Measurements from ENCODE around the genes PITPNA, SLC43A2 and SERPINF2.

- CAGE, long polyA plus RNA = no peak
- RRBS = no CpG with 5 or more reads among the region's 11 CpGs
Observed at GRCh38 chr17:1142493-1142786, 37.3 kb downstream of the ABR start.

DNA sequence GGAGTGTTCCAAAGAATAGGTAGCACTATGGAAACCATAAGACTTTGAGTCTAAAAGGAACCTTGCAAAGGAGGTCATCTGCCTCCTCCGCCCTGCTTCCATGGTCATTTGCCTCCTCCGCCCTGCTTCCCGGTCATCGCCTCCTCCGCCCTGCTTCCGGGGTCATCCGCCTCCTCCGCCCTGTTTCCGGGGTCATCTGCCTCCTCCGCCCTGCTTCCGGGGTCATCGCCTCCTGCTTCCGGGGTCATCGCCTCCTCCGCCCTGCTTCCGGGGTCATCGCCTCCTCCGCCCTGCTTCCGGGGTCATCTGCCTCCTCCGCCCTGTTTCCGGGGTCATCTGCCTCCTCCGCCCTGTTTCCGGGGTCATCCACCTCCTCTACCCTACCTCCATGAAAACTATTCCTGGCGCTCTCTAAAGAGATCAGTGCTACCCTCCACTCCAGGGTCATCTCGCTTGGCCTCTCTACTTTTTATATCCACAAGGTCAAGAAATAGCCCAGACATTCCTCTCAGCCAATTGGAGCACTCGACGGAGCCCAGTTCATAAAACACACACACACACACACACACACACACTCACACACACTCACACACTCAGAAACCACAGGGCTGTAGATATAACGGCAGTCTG, 44.8 kb downstream of the TRARG1 start:
- CAGE, long polyA plus RNA = no peak
- RRBS = no CpG with 5 or more reads among the region's 28 CpGs

GRCh38 chr17:1484409-1485657, 7.7 kb downstream of the MYO1C start:
- CAGE, long polyA plus RNA = no peak
- RRBS = 19% methylated on average over 49 of the region's 66 CpGs

- CAGE, long polyA plus RNA = start-site peak on the minus strand at chr17:1491610-1491715, 227 and 151 reads in 2 replicates
- RRBS = 16% methylated on average over 55 of the region's 104 CpGs
Observed at GRCh38 chr17:1491472-1492495, 702 bp downstream of the MYO1C start.

DNA sequence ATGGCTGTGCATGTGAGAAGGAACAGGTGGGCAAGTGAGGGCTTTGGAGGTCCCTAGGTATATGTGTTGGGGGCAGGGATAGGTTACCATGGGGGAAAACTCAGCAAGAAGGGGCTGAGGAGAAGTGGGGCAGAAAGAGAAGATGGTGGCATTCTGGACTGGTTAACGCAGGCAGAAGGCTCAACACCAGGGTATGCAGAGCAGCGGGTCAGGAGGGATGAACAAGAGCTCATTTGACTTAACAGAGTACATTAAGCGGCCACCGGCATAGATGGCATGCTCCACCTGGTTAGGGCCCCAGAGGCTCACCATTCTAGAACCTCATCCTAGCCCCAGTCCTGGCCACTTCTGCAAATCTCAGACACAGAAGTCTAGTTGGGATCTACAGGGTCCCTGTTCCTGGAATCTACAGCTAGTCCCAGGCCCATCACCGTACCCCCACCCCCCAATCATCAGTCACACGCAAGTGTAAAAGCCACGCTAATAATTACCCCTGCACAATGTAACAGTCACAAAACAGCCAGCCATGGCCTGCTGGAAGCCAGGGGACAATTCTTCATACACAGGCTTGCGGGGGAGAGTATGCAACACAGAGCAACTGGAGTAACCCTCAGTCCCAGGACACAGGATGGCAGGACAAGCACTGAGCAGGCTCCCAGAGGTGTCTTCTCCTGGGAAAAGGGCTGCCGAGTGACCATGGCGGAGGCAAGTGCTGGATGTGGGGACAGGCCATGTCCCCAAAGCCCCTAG, 1.8 kb upstream of the MYO1C start:
- CAGE, long polyA plus RNA = no peak
- RRBS = no CpG with 5 or more reads among the region's 10 CpGs

- CAGE, long polyA plus RNA = no peak
- RRBS = no CpG with 5 or more reads among the region's 4 CpGs
Observed at GRCh38 chr17:1520625-1520911, 4.2 kb upstream of the INPP5K start.

GRCh38 chr17:1555682-1556460, 6.7 kb downstream of the PITPNA start:
- CAGE, long polyA plus RNA = no peak
- RRBS = no CpG with 5 or more reads among the region's 15 CpGs

GRCh38 chr17:1562181-1563082, at the start of gene PITPNA:
Gene PITPNA, minus strand, starts transcription at chr17:1562792.
- CAGE, long polyA plus RNA = no peak
- RRBS = 2% methylated on average over 58 of the region's 126 CpGs

- CAGE, long polyA plus RNA = no peak
- RRBS = no CpG with 5 or more reads among the region's 25 CpGs
Observed at GRCh38 chr17:1570999-1571759, 8.6 kb upstream of the PITPNA start.

DNA sequence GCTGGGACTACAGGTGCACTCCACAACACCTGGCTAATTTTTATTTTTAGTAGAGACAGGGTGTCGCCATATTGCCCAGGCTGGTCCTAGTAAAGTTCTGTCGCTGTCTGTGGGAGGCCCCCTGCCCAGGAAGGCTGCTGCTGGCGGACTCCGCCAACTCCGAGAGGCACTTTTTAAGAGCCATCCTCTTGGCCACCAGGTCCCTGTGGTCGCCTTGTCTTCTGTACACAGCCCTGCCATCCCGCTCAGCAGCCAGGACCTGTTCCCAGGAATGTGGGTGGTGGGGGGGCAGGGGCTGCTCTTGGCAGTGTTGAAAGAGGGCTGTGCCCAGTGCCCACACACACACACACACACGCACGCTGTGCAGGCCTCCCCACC, 18.3 kb upstream of the PITPNA start:
- CAGE, long polyA plus RNA = no peak
- RRBS = no CpG with 5 or more reads among the region's 9 CpGs

DNA sequence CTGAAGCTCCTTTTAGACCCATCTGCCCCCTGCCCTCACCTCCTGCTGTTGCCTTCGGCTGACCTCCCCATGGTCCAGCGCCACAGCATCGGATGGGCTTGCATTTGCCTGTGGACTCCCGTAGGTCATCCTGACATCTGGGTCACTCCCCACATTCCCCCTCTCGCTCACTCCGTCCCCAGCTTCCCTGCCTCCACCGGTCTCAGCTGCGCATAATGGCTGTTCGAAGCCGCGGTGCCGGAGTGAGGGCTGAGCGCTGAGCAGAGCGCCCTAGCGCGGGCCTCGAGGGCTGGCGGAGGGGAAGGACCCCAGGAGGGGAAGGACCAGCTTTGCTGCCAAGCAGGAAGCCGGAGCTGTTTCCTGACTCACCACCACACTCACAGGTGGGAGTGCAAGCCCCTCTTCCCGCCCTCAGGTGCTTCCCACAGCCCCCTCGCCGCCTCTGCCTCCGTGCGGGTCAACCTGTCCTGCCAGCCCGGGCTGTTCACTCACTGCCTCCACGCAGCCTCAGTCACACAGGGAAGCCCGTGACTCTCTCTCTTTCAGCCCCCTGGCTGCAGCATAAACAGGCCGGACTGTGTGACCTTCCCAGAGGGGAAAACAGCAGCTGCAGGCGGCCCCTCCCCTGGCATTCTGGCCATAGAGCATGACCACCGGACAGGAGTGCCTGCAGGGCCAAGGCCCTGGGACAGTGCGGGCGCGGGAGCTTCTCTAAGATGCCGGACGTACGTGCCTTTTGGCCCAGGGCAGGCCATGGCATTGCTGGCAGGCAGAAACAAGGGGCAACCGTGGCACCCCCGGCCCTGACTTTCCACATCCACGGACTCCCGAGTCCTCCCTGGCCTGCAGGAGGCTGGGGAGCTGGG, 23.7 kb downstream of the SLC43A2 start:
- CAGE, long polyA plus RNA = no peak
- RRBS = 64% methylated on average over 16 of the region's 40 CpGs

GRCh38 chr17:1626199-1626898, 2.3 kb downstream of the SLC43A2 start:
- CAGE, long polyA plus RNA = no peak
- RRBS = no CpG with 5 or more reads among the region's 7 CpGs

DNA sequence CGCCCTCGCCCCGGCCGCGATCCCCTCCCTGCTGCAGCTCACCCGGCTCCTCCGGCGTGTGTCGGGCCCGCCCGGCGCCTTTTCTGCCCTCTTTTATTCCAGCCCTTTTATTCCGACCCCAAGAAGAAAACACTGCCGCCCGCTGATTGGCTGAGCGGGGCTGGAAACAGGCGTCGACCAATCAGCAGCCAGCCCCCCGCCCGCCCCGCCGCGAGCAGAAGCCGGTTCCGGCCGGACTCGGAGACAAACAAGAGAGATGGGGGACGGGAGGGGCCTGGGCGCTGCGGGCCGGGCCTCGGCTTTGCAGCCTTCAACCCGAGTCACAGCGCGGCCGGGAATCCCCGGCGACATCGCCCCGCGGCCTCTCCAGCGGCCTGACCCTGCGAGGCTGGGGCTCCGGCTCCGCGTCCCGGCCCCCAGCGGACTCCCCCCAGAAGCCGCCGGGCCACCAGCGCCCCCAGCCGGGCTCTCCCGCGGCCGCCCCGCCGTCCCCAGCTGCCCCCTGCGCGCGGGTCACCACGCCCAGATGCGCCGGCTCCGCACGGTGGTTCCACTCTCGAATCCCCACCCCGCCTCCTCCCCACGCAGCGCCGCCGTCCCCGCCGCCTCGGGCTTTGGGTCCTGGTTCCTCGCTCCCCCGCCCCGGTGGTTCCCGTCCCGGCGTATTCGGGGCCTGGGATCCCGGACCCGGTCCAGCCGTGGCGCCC, at the start of gene SLC43A2:
Gene SLC43A2, minus strand, starts transcription at position 83 of the 707 bp plus-strand sequence.
- CAGE, long polyA plus RNA = no peak
- RRBS = 2% methylated on average over 37 of the region's 85 CpGs

GRCh38 chr17:1636554-1637113, 8.0 kb upstream of the SLC43A2 start:
- CAGE, long polyA plus RNA = no peak
- RRBS = 69% methylated on average over 3 of the region's 17 CpGs

- CAGE, long polyA plus RNA = no peak
- RRBS = no CpG with 5 or more reads among the region's 10 CpGs
Observed at GRCh38 chr17:1656283-1656847, 6.7 kb upstream of the RILP start.

- CAGE, long polyA plus RNA = no peak
- RRBS = no CpG with 5 or more reads among the region's 9 CpGs
Observed at GRCh38 chr17:1679510-1680039, 5.1 kb downstream of the PRPF8 start.

DNA sequence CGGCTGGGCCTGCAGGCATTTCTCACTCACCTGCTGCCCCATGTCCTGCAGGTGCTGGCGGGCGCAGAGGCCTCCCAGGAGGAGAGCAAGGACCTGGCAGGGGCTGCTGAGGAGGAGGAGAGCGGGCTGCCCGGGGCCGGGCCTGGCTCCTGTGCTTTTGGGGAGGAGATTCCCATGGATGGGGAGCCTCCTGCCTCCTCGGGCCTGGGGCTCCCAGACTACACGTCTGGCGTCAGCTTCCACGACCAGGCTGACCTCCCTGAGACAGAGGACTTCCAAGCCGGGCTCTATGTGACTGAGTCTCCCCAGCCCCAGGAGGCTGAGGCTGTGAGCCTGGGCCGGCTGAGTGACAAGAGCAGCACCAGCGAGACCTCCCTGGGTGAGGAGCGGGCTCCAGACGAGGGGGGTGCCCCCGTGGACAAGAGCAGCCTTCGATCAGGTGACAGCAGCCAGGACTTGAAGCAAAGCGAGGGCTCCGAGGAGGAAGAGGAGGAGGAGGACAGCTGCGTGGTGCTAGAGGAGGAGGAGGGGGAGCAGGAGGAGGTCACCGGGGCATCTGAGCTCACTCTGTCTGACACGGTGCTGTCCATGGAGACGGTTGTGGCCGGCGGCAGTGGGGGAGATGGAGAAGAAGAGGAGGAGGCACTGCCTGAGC, 3.6 kb downstream of the WDR81 start:
- CAGE, long polyA plus RNA = no peak
- RRBS = 65% methylated on average over 6 of the region's 25 CpGs

- CAGE, long polyA plus RNA = no peak
- RRBS = no CpG with 5 or more reads among the region's 17 CpGs
Observed at GRCh38 chr17:1732722-1733384, 8.3 kb downstream of the WDR81 start.

GRCh38 chr17:1742339-1743032, at the start of gene SERPINF2:
Gene SERPINF2, plus strand, starts transcription at chr17:1742871.
- CAGE, long polyA plus RNA = no peak
- RRBS = no CpG with 5 or more reads among the region's 8 CpGs

GRCh38 chr17:1763664-1764048, 1.8 kb downstream of the SERPINF1 start:
- CAGE, long polyA plus RNA = no peak
- RRBS = no CpG with 5 or more reads among the region's 5 CpGs